Caco-2 (cell line): Measurements from ENCODE around the genes C11orf52 and NKAPD1.

GRCh38 chr11:111918307-111919260 is at the start of gene C11orf52:
TSS of gene C11orf52 (plus strand) at chr11:111918913.
- PRO-cap, result bidirectional peak, plus-strand start at chr11:111918965, minus-strand start at chr11:111918808
- RRBS, result 15% methylated on average over 3 of the region's 20 CpGs

DNA sequence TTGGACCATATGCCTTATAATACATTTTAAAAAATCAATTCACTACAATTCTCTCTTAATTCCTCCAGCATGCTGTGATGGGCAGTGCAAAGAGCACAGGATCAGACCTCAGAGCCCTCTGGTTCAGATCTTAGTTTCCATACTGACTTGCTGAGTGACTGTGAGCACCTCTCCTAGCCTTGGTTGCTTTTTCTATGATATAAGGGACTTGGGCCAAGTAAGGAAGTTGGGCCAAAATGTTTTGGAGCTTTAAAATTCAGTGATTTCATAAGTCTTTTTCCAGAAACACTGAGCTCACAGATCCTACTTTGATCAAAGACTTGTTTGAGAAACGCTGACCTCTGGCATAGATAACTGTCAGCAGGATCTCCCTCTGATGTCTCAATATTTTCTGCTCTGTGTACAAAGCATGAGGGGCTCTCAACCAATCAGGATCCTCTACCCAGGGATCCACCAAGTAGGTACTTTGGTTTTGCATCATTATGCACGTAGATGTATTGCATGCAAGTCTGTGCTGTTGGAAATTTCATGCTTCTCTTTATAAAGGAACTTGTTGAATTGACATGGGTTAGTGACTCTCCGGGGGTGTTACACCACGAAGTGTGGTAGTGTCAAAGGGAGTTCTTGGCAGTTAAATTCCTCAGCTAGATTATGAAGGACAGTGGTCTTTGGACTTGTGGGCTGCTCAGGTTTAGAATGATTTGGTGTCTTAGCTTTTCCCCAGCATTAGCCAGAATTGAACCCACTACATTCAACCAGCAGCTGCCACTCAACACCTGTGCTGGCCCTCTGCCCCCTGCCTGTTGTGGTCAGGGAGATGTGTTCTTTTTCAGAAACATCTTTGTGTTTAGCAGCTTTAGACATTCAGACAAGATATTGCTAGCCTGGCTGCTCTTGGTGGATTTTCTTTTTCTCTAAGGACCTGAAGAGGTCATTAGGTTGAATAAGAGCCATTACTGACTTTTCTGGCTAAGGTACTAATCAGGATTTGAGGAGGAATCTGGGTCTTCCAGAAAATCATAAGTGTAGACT is 1.7 kb upstream of the DIXDC1 start:
- PRO-cap, result no peak
- RRBS, result no CpG with 5 or more reads among the region's 4 CpGs

DNA sequence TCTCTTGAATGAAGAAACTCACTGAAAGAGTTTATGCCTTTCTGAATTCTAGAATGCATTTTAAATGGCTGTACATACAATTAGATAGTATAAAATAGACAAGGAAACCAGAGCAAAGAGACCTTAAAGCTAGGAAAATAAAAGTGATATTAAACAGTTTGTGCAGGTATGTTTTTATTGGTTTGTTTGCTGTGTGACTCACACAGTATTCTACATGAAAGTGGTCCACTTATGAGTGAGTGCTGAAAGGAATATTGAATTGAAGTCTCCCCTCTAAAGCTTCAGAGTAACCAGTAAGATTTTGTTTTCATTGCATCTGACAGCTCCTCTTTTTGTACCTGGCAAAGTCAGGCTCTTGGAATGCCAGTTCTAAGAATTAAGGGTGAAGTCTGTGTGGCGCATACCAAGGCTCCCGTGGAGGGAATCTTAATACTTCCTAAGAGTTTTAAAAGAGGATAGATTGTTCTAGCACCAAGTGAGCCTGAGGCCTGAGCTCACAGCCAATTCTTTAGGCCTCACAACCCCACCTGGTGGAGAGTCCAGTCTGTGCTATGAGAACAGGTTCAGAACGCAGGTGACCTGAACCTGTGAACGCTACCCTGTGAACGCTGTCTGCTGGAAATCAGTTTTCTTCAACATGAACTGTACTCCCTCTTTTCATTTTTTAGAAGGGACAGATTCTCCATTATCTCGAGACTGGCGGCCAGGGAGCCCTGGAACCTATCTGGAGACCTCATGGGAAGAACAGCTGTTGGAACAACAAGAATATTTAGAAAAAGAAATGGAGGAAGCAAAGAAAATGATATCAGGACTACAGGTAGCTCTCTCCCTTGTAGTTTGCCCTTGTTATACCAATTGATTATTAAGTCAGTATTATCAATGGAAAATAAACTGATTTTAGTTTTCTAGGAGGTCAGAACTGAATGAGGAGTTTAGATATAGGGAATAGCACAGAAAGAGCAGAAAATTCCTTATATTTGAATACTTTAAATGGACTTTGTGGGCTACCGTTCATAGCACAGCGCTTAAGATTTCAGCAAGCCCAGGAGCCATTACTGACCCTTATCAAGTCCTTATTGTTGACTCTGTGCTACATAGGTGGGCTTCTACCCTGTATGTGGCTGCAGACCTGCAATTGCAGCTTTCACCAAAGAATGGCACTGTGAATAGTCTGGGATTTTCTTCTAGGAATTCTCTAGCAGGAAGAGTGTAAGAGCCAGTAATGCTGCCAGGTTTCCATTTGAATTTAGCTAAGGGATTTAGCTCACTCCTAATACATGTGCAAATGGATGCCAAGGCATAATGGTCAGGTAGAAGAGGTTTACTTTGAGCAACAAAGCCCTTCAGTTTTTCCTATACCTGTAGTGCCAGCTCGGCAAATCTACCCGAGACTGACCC is 43.0 kb upstream of the DLAT start:
- PRO-cap, result unidirectional peak, plus-strand start at position 566 of the sequence
- RRBS, result no CpG with 5 or more reads among the region's 11 CpGs

DNA sequence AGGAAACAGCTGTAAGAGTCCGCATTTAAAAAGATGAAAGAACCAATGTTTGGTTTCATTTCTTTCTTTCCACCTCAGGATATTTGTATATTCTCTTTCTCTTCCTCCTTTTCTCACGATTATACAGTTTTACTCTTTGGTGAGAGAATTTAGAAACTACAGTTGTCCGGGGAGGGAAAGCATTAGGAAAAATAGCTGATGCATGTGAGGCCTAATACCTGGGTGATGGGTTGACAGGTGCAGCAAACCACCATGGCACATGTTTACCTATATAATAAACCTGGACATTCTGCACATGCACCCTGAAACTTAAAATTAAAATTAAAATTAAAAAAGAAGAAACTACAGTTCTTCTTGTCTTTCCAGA is 23.0 kb downstream of the PIH1D2 start:
- PRO-cap, result no peak
- RRBS, result no CpG with 5 or more reads among the region's 3 CpGs

GRCh38 chr11:112073752-112074977 is at the start of gene NKAPD1:
TSS of gene NKAPD1 (plus strand) at chr11:112074299.
- PRO-cap, result bidirectional peak, plus-strand start at chr11:112074092, minus-strand start at chr11:112073997; bidirectional peak, plus-strand start at chr11:112074310, minus-strand start at chr11:112074181; bidirectional peak, plus-strand start at chr11:112074764, minus-strand start at chr11:112074582
- RRBS, result 6% methylated on average over 5 of the region's 50 CpGs

- PRO-cap, result no peak
- RRBS, result no CpG with 5 or more reads among the region's 4 CpGs
These were observed 12.0 kb downstream of the IL18 start for GRCh38 chr11:112151542-112152734.

DNA sequence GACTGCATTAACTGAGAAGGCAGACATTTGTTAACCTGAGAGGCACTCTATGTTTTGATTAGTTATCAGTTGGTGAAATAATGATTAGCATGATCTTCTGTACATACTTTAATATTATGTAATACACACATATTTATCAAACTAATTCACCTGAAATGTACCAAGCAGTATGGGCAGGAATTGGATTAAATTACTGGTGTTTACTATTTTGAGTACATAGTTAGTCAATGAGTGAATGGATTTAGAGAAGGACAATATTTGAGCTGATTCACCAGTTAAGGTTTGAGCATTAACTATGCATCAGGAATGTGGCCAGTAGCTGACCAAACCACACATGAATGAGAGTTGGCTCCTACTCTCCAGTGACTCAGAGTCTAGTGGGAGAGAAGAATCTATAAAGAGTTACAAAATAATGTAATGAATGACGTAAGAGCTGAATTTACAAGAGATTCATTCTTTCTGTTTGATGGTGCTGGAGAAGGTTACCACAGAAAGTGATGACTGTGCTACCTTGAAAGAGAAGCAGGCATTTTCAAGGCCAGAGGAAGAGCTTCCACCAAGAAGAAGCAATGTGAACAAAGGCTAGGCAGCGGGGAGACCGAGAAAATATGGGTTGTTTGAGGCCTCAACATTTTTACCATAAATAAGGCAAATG is 6.6 kb downstream of the IL18 start:
- PRO-cap, result no peak
- RRBS, result no CpG with 5 or more reads among the region's 3 CpGs

DNA sequence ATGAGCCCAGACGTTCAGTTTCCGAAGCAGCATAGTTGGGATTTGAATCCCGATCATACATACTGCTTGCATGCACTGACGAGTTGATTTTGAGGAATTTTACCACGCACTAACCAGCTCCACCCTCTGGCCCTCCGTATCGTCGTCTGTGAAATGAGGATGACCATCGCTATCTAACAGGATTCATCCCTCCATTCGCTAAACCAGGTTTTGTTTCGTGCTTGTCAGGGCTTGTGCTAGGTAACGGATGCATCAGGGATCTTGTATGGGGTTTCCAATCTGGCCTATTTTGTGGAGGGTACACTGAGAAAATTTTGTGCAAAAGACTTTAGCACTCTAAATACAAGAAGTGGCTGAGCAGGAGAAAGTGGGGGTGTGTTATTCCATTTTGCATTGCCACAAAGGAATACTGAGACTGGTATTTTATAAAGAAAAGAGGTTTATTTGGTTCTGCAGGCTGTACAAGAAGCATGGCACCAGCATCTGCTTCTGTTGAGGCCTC is 898 bp downstream of the PTS start:
- PRO-cap, result unidirectional peak, minus-strand start at position 91 of the sequence
- RRBS, result no CpG with 5 or more reads among the region's 12 CpGs

DNA sequence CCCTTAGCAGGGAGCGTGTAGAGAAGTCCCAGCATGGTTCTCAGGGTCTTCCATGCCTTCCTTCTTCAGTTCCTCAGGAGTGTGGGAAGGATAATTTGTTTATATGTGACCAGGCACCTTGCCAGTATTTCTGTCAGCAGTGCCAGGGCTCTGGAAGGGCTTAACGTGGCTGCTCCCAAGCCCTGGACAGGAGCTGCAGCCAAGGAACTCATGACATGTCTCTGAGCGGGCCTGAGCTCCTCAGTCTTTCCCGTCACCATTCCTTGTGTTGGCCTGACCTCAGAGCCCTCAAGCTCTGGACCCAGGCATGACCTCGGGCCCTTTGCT is 264.0 kb upstream of the PLET1 start:
- PRO-cap, result no peak
- RRBS, result no CpG with 5 or more reads among the region's 5 CpGs

GRCh38 chr11:112776694-112777132 is 184.5 kb upstream of the NCAM1 start:
- PRO-cap, result no peak
- RRBS, result no CpG with 5 or more reads among the region's 7 CpGs

- PRO-cap, result no peak
- RRBS, result no CpG with 5 or more reads among the region's 23 CpGs
These were observed 71.4 kb upstream of the TTC12 start for GRCh38 chr11:113242788-113243573.

DNA sequence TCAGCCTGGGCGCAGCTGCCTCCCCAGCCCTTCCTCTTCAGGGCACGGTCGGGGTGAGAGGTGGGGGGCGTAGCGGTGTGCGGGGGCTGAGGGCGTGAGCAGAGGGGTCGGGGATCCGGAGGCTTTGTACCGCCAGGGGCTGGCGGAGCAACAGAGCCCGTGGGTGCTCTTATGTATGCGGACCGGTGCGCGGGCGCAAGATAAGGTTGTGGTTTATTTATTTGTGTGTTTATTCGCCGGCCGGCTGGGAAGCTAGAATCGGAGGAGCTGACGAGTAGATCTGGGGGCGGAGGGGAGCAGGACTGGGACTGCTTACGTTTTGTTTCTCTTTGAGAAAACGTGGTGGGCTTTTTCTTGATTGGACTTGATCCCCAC is 566 bp downstream of the ZBTB16 start:
- PRO-cap, result no peak
- RRBS, result 2% methylated on average over 14 of the region's 25 CpGs

GRCh38 chr11:114068220-114068922 is 8.9 kb downstream of the ZBTB16 start:
- PRO-cap, result no peak
- RRBS, result no CpG with 5 or more reads among the region's 7 CpGs

- PRO-cap, result no peak
- RRBS, result no CpG with 5 or more reads among the region's 8 CpGs
These were observed 22.0 kb downstream of the ZBTB16 start for GRCh38 chr11:114081325-114082165.

GRCh38 chr11:114099325-114100346 is 40.1 kb downstream of the ZBTB16 start:
- PRO-cap, result no peak
- RRBS, result no CpG with 5 or more reads among the region's 8 CpGs

- PRO-cap, result no peak
- RRBS, result no CpG with 5 or more reads among the region's 5 CpGs
These were observed 66.3 kb downstream of the ZBTB16 start for GRCh38 chr11:114125766-114126274.

DNA sequence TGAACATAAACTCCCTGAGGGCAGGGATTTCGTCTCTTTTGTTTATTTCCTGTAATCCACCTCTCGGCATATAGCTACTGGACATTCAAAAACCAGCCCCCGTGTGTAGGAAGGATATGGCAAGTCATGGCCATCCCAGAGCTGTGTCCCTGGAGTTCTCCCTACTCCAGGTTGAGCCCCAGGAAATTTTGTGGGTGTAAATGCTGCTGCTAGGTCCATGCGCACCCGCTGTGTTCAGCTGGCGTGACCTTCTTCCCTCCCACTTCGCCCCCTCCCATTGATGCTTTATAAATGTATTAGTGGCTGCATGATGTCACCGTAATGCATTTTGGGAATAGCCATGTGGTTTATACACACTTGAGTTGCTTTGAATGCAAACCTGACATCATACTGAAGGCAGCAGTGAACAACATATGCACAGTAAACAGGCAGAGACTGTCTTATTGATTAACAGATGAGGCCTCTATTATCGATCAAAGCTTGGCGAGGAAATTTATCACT is 113.7 kb upstream of the NNMT start:
- PRO-cap, result no peak
- RRBS, result no CpG with 5 or more reads among the region's 10 CpGs

GRCh38 chr11:114250622-114251360 is 45.4 kb upstream of the NNMT start:
- PRO-cap, result no peak
- RRBS, result 58% methylated on average over 2 of the region's 8 CpGs

- PRO-cap, result no peak
- RRBS, result no CpG with 5 or more reads among the region's 23 CpGs
These were observed 39.8 kb upstream of the NNMT start for GRCh38 chr11:114256100-114257049.

DNA sequence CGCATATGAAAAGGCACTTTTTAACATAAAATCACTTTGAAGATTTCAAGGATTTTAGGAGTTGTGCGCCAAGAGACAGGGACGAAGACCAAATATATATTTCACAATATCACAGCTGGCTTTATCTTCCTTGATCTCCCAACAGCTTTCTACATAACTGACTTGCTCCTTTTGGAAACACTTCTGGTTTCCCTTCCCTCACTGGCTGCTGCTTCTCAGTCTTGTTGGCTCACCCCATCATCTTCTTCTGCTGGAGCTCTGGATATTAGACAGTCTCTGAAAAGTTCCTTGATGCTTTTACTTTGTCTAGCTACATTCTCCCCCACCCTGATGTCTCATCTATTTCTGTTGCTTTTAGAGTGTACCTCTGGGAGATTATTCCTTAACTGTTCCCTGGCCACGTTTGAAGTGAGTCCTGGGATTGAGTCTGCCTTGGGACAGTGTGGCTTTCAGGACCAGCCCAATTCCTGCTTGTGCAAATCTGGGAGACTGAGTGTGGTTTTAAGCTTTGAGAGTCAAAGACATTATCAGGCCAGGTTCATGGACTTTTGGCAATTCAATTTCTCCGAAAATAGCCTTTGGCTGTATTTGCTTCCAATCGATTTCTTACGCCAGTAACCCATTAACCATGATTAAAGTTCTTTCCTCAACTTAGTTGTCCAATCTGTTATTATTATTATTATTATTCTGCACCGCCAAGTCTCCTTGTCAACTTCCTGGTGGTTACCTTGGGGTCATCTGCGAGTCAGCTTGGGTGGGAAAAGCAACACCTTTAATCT is 30.8 kb upstream of the NNMT start:
- PRO-cap, result no peak
- RRBS, result no CpG with 5 or more reads among the region's 9 CpGs